Sigmoid colon (tissue), 4 donors: ENCODE measurements around a stretch of chr14.

- PRO-cap = no peak
- RAMPAGE, long total RNA, 4 experiments = no peak in any of the 4 experiments
Measured at GRCh38 chr14:105249555-105250281, 1.4 kb downstream of the BTBD6 start.

DNA sequence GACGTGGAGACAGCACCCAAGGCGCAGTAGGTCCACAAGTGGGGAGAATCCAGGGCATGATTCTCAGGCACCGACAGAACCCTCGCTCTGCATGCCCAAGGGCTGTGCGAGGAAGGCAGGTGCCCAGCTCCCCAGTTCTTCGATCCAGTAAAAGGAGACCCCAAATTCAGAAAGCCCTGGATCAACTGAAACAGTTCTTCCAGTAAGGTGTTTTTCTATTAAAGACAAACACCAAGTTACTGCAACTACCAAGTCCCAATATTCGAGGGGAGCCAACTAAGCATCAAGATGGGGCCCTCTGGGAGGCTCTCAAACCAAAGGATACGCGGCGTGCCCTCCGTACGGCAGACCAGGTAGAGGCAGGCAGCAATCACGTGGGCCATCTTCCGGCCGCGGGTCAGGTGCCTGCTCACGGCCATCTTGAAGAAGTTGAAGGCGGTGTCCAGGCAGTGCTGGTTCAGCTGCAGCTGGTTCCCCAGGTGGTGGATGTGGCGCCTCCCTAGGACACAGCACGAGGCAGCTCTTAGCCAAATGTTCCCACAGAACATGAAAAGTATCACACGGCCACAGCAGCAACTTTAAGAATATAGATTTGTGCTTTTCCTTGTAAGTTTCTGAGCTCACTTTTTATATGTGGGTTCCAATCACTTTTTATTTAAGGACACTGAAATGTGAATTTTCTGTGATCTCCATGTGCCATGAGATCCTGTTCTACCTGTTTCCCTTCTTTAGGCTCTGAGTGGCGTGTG lies 24.2 kb downstream of the BTBD6 start:
- PRO-cap = no peak
- RAMPAGE, long total RNA, 4 experiments = no peak in any of the 4 experiments

GRCh38 chr14:105292662-105293338 lies 8.0 kb downstream of the BRF1 start:
- PRO-cap = no peak
- RAMPAGE, long total RNA, 4 experiments = no peak in any of the 4 experiments

DNA sequence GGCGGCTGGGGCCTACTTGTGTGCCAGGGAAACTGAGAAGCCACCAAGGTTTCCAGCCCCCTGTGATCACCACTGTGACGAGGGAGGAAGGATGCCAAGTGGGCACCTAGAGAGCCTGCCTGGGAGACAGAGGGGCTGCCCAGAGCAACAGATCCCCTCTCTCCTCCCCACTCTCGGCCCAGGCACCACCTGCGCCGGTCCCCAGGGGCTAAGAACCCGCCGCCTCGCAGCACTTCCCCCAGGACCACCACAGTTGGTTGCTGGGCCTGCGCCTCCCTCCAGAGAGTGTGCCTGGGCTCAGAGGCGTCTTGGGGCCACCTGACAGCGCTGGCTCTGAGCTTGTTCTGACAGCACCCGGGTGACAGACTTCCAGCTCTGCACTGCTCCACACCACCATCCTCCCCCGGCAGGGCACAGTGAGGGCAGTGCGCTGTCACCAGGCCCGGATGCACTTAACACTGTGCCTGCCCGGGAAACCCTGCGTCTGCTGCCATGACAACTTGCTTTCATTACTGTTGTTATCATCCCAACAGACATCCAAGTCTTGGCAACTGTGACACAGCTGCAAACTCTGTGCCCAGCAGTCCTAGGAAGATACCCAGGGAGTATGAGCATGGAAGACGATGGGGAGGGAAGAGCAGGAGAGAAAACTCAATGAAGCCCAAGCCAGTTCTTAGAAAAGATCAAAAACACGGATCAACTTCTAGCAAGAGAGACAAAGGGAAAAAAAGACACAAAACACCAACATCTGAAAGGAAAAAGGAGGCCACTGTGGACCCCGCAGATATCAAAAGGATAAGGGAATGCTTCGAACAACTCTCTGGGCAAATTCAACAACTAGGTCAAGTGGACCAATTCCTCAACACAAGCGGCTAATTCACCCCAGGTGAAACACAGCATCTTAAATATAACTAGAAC lies 6.5 kb downstream of the BRF1 start:
- PRO-cap = no peak
- RAMPAGE, long total RNA, 4 experiments = no peak in any of the 4 experiments

DNA sequence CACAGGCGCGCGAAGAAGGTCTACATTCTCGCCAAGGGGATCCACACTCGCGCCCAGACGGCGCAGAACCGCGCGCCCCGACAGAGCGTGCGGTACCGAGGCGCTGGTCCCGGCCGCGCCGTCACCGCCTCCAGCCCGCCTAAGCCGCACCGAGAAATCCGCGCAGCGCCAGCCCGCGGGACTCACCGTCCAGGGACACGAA lies 640 bp downstream of the BRF1 start:
- PRO-cap = no peak
- RAMPAGE, long total RNA, 4 experiments = no peak in any of the 4 experiments

- PRO-cap = no peak
- RAMPAGE, long total RNA, 4 experiments = no peak in any of the 4 experiments
Measured at GRCh38 chr14:105301667-105302185, 925 bp upstream of the BRF1 start.

DNA sequence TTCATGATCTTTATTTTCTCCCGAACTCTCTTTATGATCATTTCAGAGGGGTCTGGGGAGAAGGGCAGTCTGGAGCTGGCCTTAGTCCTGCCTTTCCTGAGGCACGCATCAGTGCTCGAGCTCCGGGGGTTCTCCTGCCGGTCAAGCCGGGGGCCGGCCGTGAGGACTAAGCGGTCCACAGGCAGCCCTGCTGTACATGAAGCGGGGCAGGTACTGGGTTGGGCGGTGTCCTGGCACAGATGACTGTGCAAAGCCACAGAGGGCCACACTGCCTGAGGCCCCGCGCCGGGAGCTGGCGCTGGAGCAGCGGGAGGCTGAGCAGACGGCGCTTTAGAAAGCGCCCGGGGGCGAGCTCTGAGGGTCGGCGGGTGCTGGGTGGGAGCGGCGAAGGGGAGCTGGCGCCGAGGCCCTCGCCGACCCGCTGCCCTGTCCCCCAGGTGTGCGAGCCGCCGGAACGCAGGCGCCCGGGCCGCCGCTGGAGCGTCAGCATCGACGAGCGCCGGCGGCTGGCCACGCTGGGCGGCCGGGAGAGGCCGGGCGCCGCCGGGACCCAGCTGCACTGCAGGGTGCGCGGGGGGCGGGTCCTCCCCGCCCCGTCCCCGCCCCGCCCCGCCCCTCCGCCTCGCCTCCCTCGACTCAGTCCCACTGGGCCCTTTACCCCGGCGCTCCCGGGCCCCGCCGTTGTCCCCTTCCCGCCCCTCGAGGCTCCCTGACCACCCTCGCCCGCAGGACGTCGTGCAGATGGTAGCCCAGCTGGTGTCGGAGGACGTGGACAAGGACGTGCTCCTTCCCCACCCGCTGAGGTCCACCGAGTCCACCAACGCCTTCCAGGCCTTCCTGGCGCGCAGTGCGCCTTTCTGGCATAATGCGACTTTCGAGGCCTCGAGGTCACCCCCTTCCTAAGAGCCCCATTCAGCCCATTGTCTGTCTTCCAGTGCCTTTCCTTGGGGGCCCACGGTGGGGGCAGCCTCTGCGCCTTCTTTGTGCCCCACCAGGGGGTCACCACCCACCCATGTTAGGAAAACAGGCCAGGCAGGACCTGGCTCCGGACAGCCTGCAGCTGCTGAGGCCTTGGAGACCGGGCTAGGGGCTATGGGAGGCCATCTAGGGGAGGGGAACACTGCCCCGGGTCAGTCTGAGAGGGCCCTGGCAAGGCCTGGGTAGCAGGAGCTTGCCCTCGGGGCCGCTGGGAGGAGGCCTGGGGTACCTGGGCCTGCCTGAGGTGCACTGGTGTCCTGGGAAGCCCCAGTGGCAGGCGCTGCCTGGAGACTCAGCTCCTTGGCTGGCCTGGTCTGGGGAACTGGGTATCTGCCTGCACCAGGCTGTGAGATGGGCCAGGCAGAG lies 8.2 kb upstream of the MTA1 start:
- PRO-cap = no peak
- RAMPAGE, long total RNA, 4 experiments = no peak in any of the 4 experiments

- PRO-cap = bidirectional peak, plus-strand start at chr14:105475859, minus-strand start at chr14:105475727
- RAMPAGE, long total RNA, 4 experiments = no peak in any of the 4 experiments
Measured at GRCh38 chr14:105475796-105476474, 1.3 kb downstream of the CRIP2 start.

- PRO-cap = no peak
- RAMPAGE, long total RNA, 4 experiments = no peak in any of the 4 experiments
Measured at GRCh38 chr14:105537994-105538348, 11.6 kb downstream of the TMEM121 start.

- PRO-cap = no peak
- RAMPAGE, long total RNA, 4 experiments = no peak in any of the 4 experiments
Measured at GRCh38 chr14:105700570-105701356, 174.4 kb downstream of the TMEM121 start.

DNA sequence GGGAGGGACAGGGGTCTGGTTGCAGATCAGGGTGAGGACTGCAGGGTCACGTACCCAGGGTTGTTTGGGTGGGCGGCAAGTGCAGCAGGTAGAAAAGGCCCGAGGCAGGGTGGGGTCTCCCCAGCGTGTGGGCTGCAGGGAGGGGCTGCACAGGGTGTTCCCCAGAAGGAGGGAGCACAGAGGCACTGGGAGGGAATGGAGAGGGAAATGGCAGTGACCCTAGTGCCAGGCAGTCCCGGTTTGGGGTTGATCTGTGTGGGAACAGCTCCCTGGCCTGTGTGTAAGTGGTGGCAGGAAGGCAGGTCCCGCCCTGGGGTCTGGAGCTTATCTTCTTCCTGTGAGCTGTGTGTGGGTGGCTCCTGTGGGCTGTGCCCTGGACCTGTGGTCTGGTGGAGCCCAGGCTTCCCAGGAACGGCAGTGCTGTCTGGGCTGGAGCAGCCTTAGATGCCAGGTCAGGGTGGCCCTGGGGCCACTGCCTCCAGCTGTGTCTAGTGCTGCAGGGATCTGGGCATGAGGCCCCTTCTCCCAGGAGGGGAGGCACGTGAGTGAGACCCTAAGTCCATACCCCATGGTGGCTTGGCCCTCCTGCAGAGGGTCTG lies 363.4 kb downstream of the TMEM121 start:
- PRO-cap = no peak
- RAMPAGE, long total RNA, 4 experiments = no peak in any of the 4 experiments

- PRO-cap = no peak
- RAMPAGE, long total RNA, 4 experiments = no peak in any of the 4 experiments
Measured at GRCh38 chr14:105900457-105900963, 374.1 kb downstream of the TMEM121 start.

DNA sequence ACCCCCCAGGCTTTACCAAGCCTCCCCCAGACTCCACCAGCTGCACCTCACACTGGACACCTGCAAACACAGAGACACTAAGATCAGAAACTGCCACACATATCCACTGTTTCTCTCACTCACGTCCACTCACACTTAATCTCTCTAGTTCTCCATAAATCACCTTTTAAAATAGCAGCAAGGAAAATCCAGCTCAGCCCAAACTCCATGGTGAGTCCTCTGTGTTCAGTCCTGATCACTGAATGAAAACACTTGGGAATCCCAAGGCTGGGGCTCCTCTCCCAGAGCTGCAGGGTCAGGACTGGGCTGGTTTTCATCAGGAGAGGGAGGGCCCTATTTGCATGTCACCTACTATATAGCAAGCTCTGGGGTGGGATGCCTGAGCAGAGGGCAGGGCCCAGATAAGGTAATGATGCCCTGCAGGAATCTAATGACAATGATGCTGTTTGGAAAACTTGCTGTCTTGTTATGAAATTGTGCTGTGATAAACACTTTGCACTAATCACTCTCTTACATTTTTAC lies 627.6 kb downstream of the TMEM121 start:
- PRO-cap = no peak
- RAMPAGE, long total RNA, 4 experiments = start-site peak on the minus strand in 1 of 4 experiments, centred at position 286 of the sequence, 8 reads per replicate

GRCh38 chr14:106174063-106174519 lies 647.7 kb downstream of the TMEM121 start:
- PRO-cap = no peak
- RAMPAGE, long total RNA, 4 experiments = no peak in any of the 4 experiments

DNA sequence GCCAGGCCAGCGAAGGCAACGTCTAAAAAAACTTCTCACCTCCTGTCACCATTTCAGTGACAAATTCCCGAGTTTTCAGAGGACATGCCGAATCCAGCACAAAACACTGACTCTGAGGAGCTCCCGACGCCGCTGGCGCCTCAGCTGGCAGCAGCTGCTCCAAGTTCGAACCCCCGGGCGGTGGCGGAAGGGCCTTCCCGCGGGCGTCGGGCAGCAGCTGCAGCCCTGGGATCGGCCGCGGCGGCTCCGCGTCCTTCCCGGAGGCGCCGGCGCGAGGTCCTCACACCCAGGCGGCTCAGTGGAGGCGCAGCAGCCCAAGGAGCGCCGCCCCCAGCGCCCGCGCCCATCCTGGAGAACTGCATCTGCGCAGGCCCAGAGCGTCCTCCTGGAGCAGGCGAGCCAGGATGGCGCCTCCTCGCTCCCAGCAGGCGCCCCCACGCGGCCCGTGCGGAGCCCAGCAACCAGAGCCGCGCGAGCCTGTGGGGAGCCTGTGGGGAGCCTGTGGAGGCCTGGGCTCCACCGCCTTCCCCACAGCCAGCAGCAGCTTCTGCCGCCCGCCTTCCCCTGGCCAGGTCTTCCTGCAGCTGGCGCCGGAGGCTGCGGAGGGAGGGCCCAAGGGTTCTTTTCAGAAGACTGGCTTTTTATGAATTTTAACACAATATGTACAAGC lies 872.5 kb downstream of the TMEM121 start:
- PRO-cap = no peak
- RAMPAGE, long total RNA, 4 experiments = no peak in any of the 4 experiments

DNA sequence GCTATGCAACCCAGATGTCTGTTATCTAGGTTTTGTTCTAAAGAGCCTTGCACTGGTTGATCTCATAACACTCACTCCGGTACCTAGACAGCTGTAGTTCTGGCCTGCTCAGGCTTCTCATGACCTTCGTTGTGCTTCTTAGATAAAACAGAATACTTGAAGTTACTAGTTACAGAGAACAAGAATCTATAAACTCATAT lies 983.5 kb downstream of the TMEM121 start:
- PRO-cap = no peak
- RAMPAGE, long total RNA, 4 experiments = no peak in any of the 4 experiments